Sternocleidomastoid (tissue), 1 donor: ENCODE results near the genes C6 and NNT.

- PRO-cap = no peak
These were observed 238.0 kb upstream of the PTGER4 start for GRCh38 chr5:40441490-40442292.

DNA sequence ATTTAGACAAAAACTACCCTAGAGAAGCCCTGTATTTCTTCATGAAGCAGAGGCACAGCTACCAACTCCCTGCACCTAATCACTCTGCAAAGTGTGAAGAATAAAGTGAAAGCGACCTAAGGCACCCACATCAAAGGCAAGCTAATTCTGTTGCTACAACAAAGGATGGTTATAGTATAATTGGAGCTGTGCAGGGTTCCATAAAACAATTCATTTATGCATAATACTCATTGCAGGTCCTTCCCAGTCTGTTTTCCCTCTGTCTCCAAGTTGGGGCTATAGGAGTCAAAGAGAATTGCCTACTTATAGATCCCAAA is 56.2 kb upstream of the PTGER4 start:
- PRO-cap = no peak

GRCh38 chr5:40675758-40676170 is 4.0 kb upstream of the PTGER4 start:
- PRO-cap = no peak

DNA sequence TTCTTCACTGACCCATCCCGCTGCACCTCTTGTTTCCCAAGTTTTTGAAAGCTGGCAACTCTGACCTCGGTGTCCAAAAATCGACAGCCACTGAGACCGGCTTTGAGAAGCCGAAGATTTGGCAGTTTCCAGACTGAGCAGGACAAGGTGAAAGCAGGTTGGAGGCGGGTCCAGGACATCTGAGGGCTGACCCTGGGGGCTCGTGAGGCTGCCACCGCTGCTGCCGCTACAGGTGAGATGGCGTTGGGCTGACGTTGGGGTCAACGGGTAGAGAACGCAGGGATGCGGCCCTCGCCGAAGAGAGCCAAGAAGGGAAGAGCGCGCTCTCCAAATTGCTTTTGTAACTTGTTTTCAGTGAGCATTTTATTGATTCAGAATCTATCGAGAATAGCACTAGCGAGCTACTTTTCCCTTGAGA is 541 bp downstream of the PTGER4 start:
- PRO-cap = no peak

GRCh38 chr5:40686497-40686953 is 6.8 kb downstream of the PTGER4 start:
- PRO-cap = no peak

DNA sequence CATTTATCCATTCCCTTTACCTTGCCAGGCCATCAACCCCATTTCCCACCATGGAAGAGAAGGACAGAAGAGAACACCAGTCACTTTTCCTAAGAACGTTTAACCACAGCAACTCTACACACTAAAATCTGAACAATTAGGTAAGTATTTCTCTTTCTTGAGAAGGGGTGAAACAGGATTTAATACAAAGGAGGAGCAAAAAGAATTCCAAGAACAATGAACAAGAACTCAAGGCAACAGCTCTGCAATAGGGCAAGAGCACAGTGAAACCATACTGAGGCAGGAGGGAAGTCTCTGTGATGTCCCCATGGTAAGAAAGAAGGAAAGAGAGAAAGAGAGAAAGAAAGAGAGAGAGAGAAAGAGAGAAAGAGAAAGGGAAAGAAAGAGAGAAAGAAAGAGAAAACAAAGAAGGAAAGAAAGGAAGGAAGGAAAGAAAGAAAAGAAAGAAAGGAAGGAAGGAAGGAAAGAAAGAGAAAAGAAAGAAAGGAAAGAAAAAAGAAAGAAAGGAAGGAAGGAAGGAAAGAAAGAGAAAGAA is 17.0 kb downstream of the PTGER4 start:
- PRO-cap = no peak

DNA sequence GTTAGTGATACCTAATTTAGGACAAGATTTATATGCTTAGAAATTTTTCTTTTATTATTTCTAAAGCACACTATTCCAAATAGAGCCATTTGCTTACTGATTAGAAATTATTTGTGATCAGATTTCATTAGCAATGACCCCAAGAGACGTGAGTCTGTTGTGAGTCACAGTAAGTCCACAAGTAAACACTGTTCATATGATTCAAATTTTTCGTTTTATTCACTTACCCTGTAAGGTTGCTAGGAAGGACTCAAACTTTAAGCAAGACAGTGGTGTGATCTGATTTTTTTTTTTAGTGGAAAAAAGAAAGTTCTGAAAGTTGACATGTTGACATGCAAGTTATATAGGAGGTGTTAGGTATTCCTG is 1.2 kb downstream of the CARD6 start:
- PRO-cap = no peak

DNA sequence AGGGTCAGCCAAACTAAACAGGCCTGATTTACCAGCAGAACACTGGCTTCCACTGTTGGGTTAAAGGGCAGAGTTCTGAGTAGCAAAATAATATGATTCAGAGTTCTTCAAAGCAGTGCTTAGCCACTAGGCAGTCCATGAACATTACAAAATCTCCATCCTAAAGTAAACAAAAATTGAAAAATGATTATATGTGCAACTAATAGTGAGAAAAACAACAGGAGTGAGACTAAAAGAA is 79.7 kb downstream of the MROH2B start:
- PRO-cap = no peak

DNA sequence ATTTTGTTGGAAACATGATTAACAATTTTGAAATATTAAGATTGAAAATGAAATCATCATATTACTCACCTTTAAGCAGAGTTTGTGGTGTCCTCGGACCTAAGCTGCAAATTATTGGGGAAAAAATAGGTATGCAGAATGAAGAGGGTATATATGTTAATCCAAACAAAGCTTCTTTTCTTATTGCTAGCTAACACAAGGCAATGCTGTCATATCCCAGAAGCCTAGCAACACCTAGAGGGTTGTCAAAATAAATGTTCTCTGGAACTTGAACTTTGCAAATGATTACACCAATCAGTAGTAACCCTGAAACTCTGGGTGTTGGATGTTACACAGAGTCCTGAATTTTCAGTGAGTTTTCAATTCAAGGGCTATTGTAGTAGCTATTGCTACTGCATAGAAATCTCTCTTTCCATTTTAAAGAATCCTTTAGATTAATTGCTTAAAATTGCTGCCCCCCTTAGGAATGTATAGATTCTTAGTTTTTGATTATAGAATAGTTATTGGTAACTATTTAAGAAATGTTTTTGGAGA is at the start of gene C6:
TSS of gene C6 (minus strand) at position 226 of the 534 bp plus-strand sequence.
- PRO-cap = no peak

- PRO-cap = no peak
These were observed 91.8 kb downstream of the PLCXD3 start for GRCh38 chr5:41418518-41419163.

GRCh38 chr5:41506457-41506725 is 4.0 kb downstream of the PLCXD3 start:
- PRO-cap = no peak

DNA sequence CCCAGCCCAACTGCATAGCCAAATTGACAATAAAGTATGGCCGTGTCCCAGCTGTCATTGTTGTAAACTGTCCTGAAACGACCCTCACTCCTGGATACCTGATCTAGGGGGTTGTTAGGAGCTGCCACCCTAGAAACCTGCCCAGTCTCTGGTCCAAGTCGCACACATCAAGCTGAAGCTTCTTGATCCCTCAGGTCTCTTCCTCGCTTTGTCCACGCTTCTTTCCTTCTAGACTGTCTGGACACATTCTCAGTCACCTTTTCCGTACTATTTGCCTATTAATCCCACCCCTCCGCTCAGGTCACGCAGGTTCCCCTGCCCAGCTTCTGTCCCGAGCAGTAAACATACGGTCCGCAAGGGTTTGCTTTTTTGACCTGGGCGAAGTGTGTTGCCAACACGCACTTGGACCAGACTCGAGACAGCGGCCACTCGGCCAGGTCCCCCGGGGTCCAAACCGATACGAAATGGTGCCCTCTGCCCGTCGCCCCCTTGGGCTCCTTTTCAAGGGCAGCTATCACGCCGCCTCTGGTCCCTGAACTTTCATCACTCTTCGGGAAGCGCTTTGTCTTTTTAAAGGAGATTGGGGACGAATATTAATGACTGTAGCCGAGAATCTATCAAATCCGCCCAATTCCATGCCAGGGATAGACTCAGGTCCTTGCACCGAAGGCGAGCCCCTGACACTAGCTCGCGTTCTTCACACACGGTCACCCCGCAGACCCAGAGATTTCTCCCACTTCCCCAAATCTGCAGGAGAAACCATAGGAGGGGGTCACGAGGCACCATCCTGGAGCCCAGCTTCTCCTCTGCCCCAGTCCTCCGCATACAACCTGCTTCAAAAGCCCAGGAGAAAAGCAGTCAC is 820 bp downstream of the PLCXD3 start:
- PRO-cap = no peak

DNA sequence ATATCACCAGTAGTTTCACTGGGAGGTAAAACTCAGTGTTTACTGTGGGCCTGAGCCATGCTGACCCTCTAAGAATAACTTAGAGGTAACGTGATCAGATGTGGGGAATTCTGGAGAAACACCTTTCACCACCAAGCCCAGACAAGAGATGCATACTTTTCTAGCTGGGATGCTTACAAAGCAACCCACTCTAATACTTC is 129.9 kb upstream of the CCDC152 start:
- PRO-cap = no peak

DNA sequence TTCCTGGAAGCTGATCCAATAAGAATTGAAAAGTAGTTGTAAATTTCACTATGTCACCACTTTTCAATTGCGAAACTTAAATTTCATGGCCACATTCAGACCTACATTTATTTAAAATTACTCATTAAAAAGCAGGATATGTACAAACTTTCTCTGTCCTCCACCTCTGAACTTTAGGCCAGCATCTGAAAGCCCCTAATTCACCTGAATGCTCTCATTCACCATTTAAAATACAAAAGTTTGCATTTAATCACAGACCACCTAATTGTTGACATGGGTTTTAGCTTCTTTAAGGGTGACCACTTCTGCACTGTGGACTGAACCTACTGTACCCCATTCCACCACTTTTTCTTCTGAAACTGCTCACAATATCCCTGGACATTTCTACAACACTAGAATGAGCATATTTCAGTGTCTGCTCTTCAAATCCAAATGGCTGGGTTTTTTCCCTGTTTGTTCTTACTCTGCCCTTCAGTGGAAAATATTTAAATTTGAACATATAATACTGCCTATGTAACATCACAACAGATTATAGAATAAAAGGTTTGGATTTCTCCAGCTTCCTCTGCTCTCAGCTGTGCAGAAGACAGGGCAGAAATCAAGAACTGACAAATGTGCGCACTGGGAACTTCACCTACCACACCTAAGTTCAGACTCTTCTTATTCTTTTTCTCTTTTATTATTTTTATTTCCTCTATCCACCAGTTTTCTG is 509 bp downstream of the SELENOP start:
- PRO-cap = no peak

GRCh38 chr5:42992481-42993121 is 47.5 kb downstream of the ANXA2R start:
- PRO-cap = unidirectional peak, minus-strand start at chr5:42992849; unidirectional peak, minus-strand start at chr5:42993028

GRCh38 chr5:43396544-43397648 is 15.3 kb downstream of the CCL28 start:
- PRO-cap = bidirectional peak, plus-strand start at chr5:43396907, minus-strand start at chr5:43396821

GRCh38 chr5:43411294-43411979 is 754 bp downstream of the CCL28 start:
- PRO-cap = no peak

- PRO-cap = bidirectional peak, plus-strand start at chr5:43602902, minus-strand start at chr5:43602603; bidirectional peak, plus-strand start at chr5:43603186, minus-strand start at chr5:43603176
These were observed at the start of gene NNT for GRCh38 chr5:43602263-43603406. Gene NNT, plus strand, starts transcription at chr5:43603180.

DNA sequence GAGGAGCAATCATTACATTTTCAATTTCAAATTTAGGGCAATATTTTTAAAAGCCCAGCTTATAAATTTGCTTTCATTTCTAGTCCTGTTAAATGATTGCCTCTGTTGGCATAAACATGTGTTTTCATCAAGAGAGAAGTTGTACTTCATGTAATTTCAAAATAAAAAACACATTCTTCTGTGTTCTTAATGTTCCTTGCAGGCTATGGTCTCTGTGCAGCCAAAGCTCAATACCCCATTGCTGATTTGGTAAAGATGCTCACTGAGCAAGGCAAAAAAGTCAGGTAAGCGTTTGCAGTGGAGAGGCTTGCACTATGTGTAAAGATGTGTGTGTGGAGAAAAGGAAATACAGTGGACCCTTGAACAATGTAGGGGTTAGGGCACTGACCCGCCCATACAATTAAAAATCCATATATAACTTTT is 74.6 kb downstream of the NNT start:
- PRO-cap = no peak

GRCh38 chr5:44302098-44302750 is 87.0 kb downstream of the FGF10 start:
- PRO-cap = no peak